NCI-H460 (cell line): ENCODE data around the gene RABL2B.

GRCh38 chr22:50700239-50700575 lies 37.8 kb upstream of the ACR start:
RAMPAGE:
- cytosol, long total RNA, result no peak
- long total RNA, result no peak
- nucleus, long total RNA, result no peak

RAMPAGE:
- cytosol, long total RNA, result no peak
- long total RNA, result no peak
- nucleus, long total RNA, result no peak
These were observed 34.1 kb upstream of the ACR start for GRCh38 chr22:50703793-50704336.

DNA sequence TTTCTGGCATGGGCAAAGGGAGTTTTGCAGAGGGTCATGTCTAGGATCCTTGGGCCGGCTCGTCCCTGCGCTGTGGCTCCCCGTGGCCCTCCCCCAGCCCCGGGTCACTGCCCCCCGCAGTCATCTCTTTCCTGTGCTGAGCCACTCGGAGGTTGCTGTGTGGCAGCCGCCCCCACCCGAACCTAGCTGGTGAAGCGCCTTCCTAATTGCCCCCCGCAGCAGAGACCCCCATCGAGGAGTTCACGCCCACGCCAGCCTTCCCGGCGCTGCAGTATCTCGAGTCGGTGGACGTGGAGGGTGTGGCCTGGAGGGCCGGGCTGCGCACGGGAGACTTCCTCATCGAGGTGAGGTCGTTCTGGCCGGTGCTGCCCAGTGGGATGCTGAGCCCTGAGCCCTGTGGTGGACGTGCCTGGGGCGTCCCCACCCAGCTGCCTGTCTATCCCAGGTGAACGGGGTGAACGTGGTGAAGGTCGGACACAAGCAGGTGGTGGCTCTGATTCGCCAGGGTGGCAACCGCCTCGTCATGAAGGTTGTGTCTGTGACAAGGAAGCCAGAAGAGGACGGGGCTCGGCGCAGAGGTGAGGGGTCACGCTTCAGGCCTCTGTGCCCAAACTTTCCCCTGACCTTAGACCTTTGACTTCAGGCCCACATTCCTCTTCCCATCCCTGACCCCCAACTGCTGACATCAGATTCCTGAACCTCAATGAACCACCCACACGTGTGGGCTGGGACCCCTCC lies 33.3 kb upstream of the ACR start:
RAMPAGE:
- cytosol, long total RNA, result no peak
- long total RNA, result no peak
- nucleus, long total RNA, result no peak

RAMPAGE:
- cytosol, long total RNA, result no peak
- long total RNA, result no peak
- nucleus, long total RNA, result no peak
These were observed 6.7 kb upstream of the ACR start for GRCh38 chr22:50731000-50731968.

GRCh38 chr22:50783358-50783986 lies at the start of gene RABL2B:
TSS of gene RABL2B (minus strand) at chr22:50783636.
RAMPAGE:
- cytosol, long total RNA, result start-site peak on the plus strand at chr22:50783766-50783854, 1,298 and 1,455 reads in 2 replicates
- long total RNA, result start-site peak on the plus strand at chr22:50783779-50783853, 356 and 1,465 reads in 2 replicates
- nucleus, long total RNA, result start-site peak on the plus strand at chr22:50783775-50783854, 779 and 114 reads in 2 replicates